GM23338 (cell line): ENCODE data around the genes ZDHHC21 and HAUS6.

GRCh38 chr9:14316453-14316609, 2.4 kb upstream of the NFIB start:
- PRO-cap: no peak
- RAMPAGE, long total RNA: no peak

DNA sequence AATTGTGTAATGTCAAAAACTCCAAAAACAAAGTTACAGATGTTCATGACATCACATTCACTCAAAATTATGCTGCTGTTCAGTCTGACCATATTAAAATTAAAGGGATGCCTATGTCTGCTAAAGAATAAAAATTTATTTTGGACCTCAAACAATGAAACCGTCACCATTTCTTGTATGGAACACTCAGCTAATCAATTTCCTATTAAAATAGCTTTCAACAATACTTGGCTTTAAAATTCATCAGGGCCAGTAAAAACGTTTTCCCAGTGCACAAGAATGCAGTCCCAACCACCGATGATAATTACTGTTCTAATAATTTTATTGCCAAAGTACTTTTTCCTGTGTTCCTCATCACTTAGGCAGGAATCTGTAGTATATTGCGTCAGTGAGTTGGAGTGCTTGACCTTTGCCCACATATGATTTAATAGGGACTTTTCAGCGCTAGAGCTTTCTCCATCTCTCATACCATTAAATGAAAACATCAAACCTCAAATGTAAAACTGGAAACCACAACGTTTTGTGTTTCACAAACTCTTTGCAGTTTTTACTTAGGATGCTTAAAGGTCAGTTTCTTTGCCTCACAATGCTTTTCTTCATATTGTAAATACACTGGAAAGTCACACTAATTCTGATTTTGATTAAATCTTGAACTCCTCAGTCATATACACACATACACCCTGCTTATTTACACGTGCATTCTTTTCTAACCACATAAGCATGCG, 6.2 kb upstream of the NFIB start:
- PRO-cap: no peak
- RAMPAGE, long total RNA: no peak

GRCh38 chr9:14344788-14345247, 30.9 kb upstream of the NFIB start:
- PRO-cap: bidirectional peak, plus-strand start at chr9:14345104, minus-strand start at chr9:14345099
- RAMPAGE, long total RNA: no peak

GRCh38 chr9:14346806-14347435, 33.0 kb upstream of the NFIB start:
- PRO-cap: bidirectional peak, plus-strand start at chr9:14346910, minus-strand start at chr9:14346648
- RAMPAGE, long total RNA: no peak

- PRO-cap: no peak
- RAMPAGE, long total RNA: no peak
Measured at GRCh38 chr9:14419273-14419732, 105.4 kb upstream of the NFIB start.

GRCh38 chr9:14522558-14522964, 170.7 kb downstream of the ZDHHC21 start:
- PRO-cap: no peak
- RAMPAGE, long total RNA: no peak

GRCh38 chr9:14693195-14694287, at the start of gene ZDHHC21:
Gene ZDHHC21 (minus strand): TSS chr9:14693432.
- PRO-cap: bidirectional peak, plus-strand start at chr9:14693370, minus-strand start at chr9:14693285; bidirectional peak, plus-strand start at chr9:14693543, minus-strand start at chr9:14693583; unidirectional peak, minus-strand start at chr9:14693821
- RAMPAGE, long total RNA: no peak

GRCh38 chr9:14992084-14992963, 82.1 kb upstream of the FREM1 start:
- PRO-cap: no peak
- RAMPAGE, long total RNA: no peak

- PRO-cap: no peak
- RAMPAGE, long total RNA: no peak
Measured at GRCh38 chr9:15430933-15431243, 8.2 kb downstream of the SNAPC3 start.

GRCh38 chr9:16100827-16101068, 547.9 kb downstream of the CCDC171 start:
- PRO-cap: no peak
- RAMPAGE, long total RNA: no peak

- PRO-cap: no peak
- RAMPAGE, long total RNA: no peak
Measured at GRCh38 chr9:16207128-16207627, 654.3 kb downstream of the CCDC171 start.

DNA sequence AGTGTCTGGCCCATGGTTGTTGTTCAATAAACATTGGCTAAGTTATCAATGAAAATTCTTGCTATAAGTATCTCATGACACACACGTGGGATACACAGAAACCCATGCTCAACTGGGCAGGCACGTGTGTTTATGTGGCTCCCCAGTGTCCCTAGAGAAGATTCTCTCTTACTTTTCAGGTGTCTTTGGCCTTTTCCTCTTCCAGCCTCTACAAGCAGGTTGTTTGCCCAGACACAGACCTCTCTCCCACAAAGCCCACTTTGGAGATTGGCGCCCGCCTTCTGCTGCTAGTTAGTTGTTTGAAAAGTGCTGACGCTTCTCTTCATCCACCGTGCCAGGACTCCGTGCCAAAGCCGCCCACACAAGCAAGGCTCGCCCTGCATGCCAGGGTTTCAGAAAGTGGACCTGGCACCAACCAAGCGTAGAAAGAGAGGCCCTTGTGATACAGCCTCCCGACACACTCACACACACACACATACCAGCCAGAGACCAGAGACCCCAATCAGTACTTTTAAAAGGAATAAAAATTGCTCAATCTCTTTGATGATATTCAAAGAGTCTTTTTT, 594.3 kb downstream of the BNC2 start:
- PRO-cap: no peak
- RAMPAGE, long total RNA: no peak

- PRO-cap: no peak
- RAMPAGE, long total RNA: no peak
Measured at GRCh38 chr9:16281871-16282135, 588.7 kb downstream of the BNC2 start.

DNA sequence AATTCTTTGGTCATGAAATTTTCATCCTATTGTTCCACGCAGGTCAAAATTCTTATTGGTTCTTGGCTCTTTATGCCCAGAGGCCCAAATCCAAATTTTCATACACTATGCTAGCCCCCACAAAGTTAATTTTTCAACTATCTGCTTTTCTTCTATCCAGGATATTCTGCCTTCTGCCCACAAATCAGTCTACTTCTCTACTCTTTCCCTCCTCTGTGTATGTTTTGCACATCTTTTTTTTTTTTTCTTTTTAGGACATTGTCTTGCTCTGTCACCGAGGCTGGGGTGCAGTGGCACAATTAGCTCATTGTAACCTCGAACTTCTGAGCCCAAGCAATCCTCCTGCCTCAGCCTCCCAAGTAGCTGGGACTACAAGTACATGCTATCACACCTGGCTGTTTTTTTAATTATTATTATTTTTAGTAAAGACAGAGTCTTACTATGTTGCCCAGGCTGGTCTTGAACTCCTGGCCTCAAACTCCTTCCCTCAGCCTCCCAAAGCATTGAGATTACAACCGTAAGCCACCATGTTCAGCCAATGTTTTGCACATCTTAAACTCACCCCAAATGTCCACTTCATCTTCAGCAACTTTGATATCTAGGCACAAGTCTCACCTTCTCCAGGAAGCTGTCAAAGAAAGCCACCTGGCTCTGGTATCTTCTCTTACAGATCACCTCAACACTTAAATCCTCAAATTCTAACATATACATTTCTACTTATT, 361.7 kb downstream of the BNC2 start:
- PRO-cap: no peak
- RAMPAGE, long total RNA: no peak

GRCh38 chr9:16637886-16638212, 232.6 kb downstream of the BNC2 start:
- PRO-cap: no peak
- RAMPAGE, long total RNA: no peak

- PRO-cap: bidirectional peak, plus-strand start at chr9:16726906, minus-strand start at chr9:16727318
- RAMPAGE, long total RNA: no peak
Measured at GRCh38 chr9:16726569-16727546, 143.6 kb downstream of the BNC2 start.

- PRO-cap: no peak
- RAMPAGE, long total RNA: no peak
Measured at GRCh38 chr9:16986234-16986522, 115.7 kb upstream of the BNC2 start.

GRCh38 chr9:18459886-18460385, 14.0 kb upstream of the ADAMTSL1 start:
- PRO-cap: no peak
- RAMPAGE, long total RNA: no peak

DNA sequence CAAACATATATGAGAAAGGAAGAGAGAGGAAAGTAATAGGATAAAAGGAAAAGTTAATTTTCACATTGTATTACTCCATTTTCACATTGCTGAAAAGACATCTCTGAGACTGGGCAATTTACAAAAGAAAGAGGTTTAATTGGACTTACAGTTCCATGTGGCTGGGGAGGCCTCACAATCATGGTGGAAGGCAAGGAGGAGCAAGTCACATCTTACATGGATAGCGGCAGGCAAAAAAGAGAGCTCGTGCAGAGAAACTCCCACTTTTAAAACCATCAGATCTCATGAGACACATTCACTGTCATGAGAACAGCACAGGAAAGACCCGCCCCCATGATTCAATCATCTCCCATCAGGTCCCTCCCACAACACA, 227.9 kb downstream of the ADAMTSL1 start:
- PRO-cap: no peak
- RAMPAGE, long total RNA: no peak

DNA sequence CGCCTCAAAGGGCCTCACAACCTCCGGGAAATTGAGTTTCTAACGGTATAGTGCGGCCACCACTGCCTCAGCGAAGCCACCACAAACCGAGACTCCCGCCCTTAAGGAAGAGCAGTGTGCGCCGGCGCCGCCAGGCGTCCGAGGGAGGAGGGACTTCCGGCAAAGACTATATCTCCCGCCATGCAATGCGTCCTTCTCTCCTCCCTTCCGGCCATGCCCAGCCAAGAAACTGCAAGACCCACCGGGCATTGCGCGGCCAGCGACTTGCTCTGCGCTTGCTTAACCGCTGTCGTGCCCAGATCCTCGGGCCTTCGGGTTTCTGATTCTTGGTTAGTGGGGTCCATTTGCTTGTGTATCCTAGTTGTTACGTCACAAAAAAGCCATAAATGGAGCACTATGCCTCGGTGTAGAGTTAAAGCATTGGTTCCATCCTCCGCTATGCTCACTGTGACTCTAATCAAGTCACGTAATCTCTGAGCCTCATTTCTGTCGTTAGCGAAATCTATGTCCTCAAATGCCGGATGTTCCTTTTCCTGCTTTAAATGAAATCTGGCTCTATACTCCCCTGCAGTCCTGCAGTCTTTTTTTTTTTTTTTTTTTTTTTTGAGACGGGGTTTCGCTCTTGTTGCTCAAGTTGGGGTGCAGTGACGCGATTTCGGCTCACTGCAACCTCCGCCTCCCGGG, at the start of gene HAUS6:
Gene HAUS6 (minus strand): TSS at position 106 of the 684 bp plus-strand sequence.
- PRO-cap: bidirectional peak, plus-strand start at position 308 of the sequence, minus-strand start at position 106 of the sequence
- RAMPAGE, long total RNA: start-site peak on the minus strand centred at position 103 of the sequence, 41 bp wide, 147 and 114 reads in 2 replicates